Omental fat pad (tissue), 4 donors: ENCODE measurements around a stretch of chr12.

DNA sequence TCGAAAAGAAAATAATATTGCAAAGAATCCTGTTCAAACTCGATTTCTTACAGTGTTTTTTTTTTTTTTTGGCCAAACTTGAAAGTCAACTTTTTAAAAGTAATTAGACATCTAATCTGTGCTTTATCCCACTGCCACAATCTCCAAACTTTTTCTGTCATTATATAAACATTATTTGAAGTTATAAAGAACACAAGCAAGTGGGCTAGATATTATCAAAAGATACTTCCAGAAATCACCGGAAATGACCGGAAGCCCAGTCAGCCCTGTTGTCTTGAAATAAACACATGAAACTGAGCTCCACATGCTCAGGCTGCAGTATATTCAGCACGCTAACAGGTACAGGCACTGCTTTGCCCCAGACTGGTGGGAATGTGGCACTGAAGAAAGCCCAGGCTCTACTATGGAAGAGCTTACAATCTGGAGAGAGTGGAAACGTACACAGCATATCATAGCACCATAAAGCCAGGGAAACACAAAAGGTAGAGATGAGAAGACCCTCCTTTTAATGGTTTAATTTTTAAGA is 158.9 kb upstream of the PLEKHG7 start:
- PRO-cap = no peak
- RAMPAGE, long total RNA, 4 experiments = no peak in any of the 4 experiments

DNA sequence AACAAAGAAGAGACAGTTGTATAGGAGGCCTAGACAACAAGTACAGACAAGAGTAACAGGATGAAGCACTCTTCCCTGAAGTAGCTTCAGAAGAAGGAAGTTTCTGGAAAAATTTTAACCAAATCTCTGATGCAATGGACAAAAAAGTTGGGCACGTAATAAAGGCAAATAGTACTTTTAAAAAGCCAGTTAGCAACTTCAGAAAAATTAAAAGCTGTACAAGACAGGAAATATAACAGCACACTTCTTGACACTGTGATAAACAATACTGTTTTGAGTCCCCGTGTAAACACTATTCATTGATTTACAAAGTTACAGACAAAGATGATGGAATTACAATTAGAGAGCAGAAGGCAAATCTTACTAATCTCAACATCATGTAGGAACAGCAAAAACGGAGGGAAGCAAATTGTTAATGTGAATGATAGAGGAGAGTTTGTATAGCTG is 134.0 kb upstream of the PLEKHG7 start:
- PRO-cap = no peak
- RAMPAGE, long total RNA, 4 experiments = no peak in any of the 4 experiments

DNA sequence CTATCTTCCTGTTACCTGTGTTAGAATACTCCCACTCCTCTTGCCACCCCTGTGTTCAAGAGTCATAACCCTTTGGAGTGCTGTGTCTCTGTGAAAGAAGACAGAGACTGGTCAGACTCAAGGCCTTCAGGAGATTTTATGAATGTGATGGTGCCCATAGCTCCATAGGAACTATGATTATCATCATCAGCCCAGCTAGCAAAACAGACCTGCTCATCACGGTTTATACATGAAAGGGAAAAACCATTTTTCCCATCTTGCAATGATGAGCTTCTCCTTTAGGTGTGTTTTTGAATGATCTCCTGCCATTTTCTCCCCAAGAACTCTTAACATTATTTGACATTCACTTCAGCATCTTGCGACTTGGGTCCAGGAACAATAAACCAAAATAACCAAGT is 113.1 kb upstream of the PLEKHG7 start:
- PRO-cap = no peak
- RAMPAGE, long total RNA, 4 experiments = no peak in any of the 4 experiments

DNA sequence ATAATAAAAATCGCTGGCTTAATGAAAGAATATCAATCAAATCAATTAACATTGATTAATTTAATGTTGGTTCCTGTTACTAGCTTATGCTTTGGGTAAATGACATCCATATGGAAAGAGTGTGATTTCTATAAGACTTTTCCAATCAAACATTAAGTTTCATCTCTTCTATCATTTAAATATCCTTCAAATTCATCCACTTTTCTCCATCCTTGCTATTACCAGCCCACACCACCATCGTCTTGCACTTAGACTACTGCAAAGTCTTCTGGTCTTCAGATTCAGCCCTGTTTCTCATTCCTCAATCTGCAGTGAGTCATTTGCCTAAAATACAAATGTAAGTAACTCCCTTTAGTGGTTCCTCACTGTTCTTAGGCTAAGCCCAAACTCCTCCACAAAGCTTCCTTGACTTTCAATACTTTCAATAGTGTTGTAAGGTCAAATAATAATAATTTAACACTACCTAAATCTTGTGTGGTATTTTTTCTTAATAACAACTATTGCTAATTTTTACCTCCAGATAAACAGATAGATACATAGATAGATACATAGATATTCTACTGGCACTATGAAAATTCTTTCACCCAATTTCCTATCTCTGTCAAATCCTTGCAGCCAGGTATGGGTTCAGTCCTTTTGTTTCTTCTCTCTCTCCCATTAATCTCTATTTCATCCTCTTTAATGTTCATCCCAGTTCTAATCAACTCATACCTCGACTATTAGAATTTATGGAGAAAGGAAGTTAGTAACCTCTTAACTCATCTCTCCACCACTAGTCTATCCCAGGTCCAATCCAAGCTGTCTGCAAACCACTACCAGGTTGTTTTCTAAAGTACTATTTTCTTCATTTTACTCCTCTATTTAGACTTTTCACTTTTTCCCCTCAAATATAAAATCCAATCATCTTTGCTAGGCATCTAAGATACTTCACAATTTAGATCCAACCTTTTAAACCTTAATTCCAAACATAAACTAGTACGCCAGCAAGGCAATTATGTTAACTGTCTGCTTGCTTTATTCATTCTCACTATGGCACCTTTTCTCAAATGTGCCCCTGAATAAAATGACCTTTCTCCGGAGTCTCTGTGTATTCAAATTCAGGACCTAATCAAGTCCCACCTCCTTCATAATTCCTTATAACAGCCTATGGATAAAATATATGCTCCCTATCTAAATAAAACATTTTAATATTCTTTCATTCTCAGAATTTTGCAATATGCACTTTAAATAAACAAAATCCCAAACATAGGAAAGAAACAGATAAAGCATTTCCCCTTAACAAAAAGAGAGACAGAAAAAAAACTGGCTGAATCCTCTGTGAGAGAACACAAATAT is 83.6 kb downstream of the PLEKHG7 start:
- PRO-cap = no peak
- RAMPAGE, long total RNA, 4 experiments = no peak in any of the 4 experiments

GRCh38 chr12:92801501-92802061 is 98.8 kb downstream of the PLEKHG7 start:
- PRO-cap = no peak
- RAMPAGE, long total RNA, 4 experiments = no peak in any of the 4 experiments

GRCh38 chr12:92852061-92852450 is 77.0 kb downstream of the EEA1 start:
- PRO-cap = no peak
- RAMPAGE, long total RNA, 4 experiments = no peak in any of the 4 experiments

GRCh38 chr12:92923443-92924178 is 5.5 kb downstream of the EEA1 start:
- PRO-cap = no peak
- RAMPAGE, long total RNA, 4 experiments = no peak in any of the 4 experiments

- PRO-cap = no peak
- RAMPAGE, long total RNA, 4 experiments = no peak in any of the 4 experiments
These were observed 89.7 kb upstream of the EEA1 start for GRCh38 chr12:93018636-93019275.

GRCh38 chr12:93060630-93061575 is 131.8 kb upstream of the EEA1 start:
- PRO-cap = no peak
- RAMPAGE, long total RNA, 4 experiments = no peak in any of the 4 experiments

- PRO-cap = no peak
- RAMPAGE, long total RNA, 4 experiments = no peak in any of the 4 experiments
These were observed 193.6 kb upstream of the EEA1 start for GRCh38 chr12:93122455-93123306.

DNA sequence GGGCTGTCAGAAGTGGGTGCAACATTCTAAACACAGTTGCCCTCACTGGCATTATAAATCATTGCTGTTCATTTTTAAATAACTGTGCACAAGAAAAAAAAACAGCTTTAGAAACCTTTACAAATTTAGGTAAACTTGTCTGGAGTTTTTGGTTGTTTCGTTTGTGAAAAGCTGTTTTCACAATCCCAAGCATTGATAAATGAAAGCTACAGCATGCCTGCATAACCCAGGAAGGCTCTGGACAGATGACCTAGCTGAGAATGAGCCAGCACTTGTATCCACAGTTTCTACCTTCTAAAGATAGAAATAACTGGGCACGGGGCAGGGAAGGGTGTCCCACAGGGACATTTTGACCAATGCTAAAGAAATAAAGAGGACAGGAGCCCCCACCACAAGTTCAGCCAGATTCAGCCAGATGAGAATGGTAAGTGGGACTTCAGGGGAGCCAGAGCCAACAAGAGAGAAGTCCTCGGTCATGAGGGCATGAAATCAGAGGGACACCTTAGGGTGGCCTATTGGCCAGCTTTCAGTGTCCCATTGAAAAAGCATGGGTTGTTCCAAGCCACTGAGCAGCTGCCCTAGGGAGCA is 140.5 kb upstream of the NUDT4 start:
- PRO-cap = no peak
- RAMPAGE, long total RNA, 4 experiments = no peak in any of the 4 experiments

- PRO-cap = no peak
- RAMPAGE, long total RNA, 4 experiments = no peak in any of the 4 experiments
These were observed 1.5 kb downstream of the NUDT4 start for GRCh38 chr12:93379322-93379585.

DNA sequence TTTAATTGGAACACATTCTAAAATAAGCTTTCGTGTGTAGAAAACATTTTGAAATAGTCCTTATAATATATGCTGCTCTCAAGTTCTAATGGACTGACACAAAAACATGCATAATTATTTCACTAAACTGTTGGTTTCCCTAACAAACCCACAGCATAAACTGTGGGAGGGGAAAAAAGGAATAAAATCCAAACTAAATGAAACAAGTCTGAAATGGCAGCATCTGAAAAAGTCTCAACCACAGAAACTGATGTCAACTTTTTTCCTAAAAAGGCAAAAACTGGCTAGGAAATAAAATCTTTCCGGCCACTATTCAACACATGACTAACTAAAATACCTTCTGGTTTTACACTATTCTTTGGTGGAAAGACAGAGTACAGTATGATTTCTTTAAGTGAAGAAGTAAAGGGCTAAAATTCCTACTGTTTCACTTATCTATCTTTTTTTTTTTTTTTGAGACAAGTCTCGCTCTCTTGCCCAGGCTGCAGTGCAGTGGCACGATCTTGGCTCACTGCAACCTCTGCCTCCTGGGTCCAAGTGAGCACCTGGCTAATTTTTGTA is 25.7 kb downstream of the UBE2N start:
- PRO-cap = no peak
- RAMPAGE, long total RNA, 4 experiments = no peak in any of the 4 experiments

DNA sequence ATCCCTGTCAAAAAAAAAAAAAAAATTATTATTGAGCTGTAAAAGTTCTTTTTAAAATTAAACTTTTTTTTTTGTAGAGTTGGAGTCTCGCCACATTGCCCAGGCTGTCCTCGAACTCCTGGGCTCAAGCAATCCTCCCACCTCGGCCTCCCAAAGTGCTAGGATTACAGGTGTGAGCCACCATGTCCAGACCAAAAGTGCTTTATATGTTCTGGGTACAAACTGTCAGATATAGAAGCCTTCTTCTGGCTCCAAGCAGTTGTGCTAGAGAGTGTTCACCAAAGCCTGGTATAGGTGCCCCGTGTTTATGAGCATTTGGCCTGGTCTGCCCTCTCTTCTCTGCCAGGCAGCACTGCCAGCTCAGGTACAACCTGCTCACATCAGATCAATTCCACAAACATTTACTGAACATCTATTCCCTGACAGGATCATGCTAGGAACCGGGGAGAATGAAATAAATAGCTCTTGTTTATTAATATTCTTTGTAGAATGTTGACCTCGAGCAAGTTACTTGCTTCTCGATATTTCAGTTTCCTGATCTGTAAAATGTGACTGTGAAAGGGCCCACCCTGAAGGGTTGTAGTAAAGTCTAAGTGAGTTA is 20.1 kb upstream of the SOCS2 start:
- PRO-cap = no peak
- RAMPAGE, long total RNA, 4 experiments = no peak in any of the 4 experiments

- PRO-cap = no peak
- RAMPAGE, long total RNA, 4 experiments = start-site peak on the plus strand in 3 of 4 experiments, at chr12:93569969-93570049 at its widest, 12 to 97 reads per replicate
These were observed 3.0 kb upstream of the SOCS2 start for GRCh38 chr12:93569320-93570113.

- PRO-cap = no peak
- RAMPAGE, long total RNA, 4 experiments = no peak in any of the 4 experiments
These were observed 30.4 kb downstream of the SOCS2 start for GRCh38 chr12:93602865-93603327.

DNA sequence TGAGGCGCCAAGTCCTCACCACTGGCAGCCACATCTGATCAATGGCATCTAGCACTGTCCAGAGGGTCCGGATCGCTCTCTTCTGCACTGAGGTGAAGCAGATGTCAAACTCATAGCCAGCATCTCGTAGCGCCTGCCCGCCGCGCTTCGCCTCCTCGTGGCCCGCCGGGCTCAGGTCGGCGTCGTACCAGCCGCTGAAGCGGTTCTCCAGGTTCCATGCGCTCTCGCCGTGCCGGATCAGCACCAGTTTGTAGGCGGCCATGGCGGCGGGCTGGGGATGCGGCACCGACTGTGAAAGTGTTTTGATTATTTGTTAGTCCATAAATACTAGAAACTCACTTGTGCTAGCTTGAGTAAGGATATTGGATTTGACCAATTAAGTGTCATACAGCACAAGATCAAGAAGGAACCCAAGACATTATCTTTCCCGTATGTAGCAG is 35.8 kb upstream of the CRADD start:
- PRO-cap = no peak
- RAMPAGE, long total RNA, 4 experiments = no peak in any of the 4 experiments

DNA sequence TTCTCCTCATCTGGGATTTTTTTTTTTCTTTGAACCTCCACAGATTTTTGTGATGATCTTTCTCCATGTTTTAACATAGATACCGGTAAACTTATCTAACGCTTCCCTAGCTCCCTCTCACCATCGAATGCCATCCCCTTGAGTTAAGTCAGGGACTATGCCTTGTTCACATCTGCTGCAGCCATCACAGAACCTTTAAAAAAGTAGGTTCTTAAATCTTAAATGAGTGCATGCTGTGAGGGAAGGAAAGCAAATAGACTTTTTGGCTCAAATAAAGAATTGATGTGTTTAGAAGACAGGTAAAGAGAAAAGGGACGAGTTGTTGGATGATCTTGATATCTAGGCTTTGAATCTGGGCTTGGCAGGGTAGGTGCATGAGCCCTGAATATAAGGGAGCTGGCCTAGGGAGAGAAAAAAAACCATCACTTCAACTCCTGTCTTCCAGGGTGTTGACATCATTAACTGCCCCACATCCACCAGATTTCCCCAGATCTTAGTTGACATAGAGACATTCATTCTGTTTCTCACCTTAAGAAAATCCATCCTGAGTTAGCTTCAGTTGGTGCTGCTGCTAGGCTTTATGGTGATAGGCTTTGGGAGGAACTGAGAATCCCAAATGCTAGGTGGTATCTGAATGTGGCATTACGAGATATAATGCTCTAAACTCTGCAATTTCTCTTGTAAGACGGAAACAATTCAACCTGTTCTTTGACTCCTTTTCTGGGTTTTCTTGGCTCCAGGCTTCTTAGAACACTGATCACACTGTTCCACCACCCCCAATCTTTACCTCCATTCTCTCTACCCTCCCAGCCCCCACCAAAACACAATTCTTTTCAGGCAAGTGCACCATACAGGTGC is 25.0 kb downstream of the CRADD start:
- PRO-cap = no peak
- RAMPAGE, long total RNA, 4 experiments = no peak in any of the 4 experiments

GRCh38 chr12:93714407-93715015 is 37.3 kb downstream of the CRADD start:
- PRO-cap = no peak
- RAMPAGE, long total RNA, 4 experiments = no peak in any of the 4 experiments

- PRO-cap = no peak
- RAMPAGE, long total RNA, 4 experiments = no peak in any of the 4 experiments
These were observed 61.1 kb downstream of the CRADD start for GRCh38 chr12:93737940-93738972.